OVCAR3 (cell line): ENCODE measurements around a stretch of chr6.

DNA sequence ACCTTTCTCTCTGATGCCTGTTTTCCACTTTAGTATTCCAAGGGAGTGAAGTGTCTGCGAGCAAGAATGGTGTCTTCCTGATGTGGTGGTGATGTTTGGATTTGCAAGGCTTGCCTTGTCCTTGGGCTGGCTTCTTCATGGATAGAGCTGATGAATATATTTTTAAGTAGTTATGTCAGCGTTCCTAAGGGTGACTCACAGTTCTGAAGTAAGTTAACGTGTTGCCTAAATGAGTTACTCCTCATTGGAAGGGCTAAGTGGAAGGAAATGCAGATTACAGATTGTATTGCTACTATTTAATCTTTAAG, 197.2 kb downstream of the JARID2 start:
- RRBS, result no CpG with 5 or more reads among the region's 3 CpGs

DNA sequence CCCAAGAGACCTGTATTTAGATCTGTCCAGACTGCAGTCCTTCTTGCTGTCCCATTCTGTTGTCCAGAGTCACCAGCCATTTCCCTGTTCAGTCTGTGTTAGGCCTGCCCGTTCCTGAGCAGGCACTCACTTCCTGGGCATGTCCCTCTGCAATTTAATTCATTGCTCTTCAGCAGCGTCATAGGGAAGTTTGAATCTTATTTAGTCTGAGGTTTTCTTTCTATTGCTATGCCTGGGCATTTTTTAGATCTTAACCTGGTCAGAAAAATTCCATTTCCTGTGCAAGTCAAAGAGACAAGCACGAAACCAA, 190.2 kb downstream of the DTNBP1 start:
- RRBS, result no CpG with 5 or more reads among the region's 3 CpGs

- RRBS, result no CpG with 5 or more reads among the region's 19 CpGs
These were observed 152.0 kb downstream of the DTNBP1 start for GRCh38 chr6:15510601-15511430.

DNA sequence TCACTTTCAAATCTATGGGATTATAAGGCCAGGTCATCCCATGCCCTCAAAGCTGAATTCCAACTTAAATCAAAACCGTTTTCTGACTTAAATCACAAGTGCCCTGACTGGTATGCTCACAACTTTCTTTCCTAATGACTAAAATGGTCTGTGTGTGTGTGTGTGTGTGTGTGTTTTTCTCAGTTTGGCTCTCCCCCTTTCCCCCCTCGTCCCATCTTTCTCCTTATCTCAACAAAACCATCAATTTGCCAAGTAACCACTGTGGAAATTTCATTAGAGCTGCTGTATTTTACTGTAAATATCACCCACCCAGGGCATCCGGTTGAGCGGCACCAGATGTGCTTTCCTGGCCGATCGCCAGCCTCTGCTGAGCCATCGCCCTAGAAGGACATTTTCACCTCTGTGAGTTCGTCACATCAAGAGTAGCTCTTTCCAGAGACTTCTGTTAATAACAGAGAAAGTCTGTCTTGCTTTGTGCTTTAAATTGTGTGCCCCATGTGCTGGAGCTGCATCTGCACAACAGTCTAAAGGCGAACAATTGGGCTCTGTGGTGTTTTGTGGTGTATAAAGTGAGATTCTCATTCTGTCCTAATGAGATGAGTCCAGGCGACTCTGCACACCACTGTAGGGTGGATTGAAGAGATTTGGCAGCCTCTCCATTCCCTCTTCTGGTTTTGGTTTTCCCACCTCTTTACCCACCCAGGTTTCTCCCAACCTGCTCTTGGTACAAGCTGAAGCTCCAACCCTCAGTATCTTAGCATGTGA, 217.2 kb upstream of the DTNBP1 start:
- RRBS, result no CpG with 5 or more reads among the region's 10 CpGs

DNA sequence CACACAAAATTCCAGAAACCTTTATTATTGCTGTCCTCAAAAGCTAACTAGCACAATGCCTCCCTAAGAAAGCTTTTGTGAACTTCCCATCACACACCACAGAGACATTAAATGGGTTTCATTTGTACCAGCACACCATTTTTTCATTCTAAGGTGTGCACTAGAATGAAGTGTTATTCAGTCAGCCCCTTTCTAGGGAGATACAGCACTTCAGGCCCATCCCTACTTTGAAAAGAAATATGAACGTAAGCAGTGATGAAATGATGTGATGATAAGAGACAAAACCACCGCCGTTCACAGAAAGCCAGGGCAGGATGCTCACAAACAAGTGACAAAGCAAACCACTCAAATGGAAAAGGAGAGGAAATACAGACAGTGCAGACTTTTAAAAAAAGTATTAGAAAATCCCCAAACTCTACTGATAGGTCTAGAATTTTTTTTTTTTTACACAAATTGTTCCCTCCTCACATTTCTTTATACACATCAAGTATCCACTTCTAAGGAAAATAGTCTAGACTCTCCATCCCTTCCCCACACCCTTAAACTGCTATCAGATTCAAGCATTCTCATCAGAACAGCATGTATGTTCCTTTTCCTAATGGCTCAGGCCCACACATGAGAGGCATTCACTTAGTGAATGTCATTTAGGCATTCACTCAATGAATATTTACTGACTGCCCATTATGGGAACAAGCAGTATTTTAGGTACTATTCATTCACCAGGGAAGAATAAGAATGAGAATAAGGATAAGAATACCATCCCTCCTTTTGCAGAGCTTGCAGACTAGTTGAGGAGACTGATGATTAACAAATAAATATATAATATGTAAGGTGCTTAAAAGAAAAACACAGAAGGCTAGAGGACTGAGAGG, 243.4 kb downstream of the GMPR start:
- RRBS, result no CpG with 5 or more reads among the region's 3 CpGs

DNA sequence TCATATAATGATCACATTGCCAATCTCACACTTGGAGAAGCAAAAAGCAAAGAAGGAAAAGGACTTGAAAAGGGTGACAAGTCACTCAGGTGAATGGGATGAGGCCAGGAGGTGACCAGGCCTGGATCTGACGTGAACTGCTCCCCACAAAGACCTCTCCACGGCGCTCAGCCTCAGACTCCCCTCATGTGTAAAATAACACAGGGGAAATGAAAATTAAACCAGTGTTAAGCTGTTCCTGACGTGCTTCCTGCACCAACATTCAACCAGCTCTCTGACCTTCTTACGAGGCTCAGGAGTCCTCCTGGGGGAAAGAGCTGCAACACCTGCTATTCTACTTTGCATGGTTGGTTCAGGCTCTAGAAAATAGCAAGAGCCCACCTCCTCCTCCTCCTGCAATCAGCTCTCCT, 256.7 kb downstream of the ATXN1 start:
- RRBS, result no CpG with 5 or more reads among the region's 5 CpGs

DNA sequence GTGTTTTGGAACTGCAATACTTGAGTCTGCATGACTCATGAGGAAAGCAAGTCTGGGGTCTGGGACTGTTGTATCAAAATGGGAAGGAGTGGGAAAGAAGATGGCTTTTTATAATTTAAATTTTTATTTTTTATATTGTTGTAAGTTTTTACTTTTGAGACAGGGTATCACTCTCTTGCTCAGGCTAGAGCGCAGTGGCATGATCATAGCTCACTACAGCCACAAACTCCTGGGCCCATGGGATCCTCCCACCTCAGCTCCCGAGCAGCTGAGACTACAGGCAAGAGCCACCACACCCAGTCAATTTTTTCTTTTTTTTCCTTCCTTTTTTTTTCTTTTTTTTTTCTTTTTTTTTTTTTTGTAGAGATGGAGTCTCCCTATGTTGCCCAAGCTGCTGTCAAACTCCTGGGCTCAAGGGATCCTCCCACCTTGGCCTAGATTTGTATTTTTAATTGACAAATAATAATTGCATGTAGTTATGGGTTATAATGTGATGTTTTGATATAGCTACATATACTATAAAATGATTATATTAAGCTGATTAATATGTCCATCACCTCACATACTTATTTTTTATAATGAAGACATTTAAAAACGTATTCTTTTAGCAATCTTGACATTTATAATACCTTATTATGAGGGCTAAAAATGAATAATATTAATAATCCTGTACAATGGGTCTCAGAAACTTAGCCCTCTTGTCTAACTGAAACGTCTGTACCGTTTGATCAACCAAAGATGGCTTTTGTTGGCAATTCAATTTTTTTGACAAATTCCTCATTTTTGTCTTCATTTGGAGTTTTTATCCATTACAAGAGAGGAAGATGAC, 71.9 kb downstream of the ATXN1 start:
- RRBS, result no CpG with 5 or more reads among the region's 5 CpGs

DNA sequence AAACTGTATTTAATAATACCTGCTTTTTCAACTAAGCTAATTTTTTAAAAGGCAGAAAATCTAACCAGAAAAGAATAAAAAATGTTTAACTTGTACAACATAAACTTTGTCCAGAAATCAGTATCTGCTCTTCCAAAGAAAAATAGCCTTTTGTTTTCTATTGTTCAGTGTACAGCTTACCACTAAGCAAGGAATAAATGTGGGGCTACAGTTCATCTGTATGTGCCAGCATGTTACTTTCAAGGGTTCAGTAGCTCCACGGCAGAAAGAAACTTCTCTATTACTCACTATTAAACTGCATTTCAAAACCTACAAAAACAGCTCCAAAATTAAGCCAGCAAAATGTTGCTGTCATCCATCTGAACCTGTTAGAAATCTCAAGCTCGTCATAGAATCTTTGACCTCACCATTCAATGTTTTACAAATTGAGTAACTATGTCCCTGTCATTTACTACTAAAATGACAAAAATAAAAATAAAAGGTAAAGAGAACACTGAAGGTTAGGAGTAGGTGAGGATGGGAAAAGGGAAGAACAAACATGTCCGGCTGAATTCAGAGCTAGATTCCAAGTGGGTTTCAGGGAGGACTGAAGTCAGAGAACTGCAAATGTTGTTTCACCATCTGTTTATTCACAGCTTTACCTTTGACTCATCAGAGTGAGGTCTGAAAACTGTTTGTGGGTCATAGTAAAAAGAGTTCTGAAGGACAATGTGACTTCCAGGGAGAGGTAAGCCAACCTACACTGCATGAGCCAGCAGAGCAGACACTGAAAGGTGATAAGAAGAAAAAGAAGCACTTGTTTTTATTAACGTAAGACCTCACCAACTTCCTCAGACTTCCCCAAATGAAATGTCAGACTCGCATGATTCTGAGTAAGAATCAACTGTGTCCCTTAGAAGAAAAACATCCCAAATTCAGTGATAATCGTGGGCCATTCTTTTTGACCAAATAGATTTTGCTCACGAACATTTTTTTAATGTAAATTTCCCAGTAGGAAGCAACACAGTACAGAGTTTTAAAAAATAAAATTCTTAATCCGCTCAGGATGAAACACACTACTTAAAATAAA, 62.0 kb downstream of the ATXN1 start:
- RRBS, result no CpG with 5 or more reads among the region's 8 CpGs

DNA sequence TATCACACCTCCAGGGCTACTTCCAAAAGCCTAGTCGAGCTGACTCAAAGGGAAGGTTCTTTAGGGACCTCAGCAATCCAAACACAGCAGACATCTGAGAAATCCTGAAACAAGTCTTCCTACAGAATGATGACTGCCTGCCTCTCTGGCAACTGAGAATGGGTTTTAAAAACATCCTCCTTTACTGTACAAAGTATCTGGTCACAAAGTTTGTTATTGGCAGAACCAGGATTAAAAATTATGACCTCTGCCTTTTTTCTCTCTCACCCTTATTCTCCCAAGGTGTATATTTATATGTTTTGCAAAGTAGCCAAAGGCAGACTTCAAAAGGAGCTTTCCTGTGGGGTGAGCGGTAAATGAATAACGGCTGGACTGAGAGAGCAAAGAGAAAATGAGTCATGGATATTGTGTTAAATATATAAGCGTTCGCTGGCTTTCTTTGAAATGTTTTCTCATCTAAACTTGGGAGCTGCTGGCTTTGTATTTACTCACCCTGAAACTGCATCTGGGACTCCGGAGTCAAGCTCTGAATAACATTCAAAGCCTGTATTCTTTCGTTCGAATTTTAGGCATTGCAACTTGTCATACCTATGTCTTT, 32.2 kb downstream of the ATXN1 start:
- RRBS, result no CpG with 5 or more reads among the region's 8 CpGs

DNA sequence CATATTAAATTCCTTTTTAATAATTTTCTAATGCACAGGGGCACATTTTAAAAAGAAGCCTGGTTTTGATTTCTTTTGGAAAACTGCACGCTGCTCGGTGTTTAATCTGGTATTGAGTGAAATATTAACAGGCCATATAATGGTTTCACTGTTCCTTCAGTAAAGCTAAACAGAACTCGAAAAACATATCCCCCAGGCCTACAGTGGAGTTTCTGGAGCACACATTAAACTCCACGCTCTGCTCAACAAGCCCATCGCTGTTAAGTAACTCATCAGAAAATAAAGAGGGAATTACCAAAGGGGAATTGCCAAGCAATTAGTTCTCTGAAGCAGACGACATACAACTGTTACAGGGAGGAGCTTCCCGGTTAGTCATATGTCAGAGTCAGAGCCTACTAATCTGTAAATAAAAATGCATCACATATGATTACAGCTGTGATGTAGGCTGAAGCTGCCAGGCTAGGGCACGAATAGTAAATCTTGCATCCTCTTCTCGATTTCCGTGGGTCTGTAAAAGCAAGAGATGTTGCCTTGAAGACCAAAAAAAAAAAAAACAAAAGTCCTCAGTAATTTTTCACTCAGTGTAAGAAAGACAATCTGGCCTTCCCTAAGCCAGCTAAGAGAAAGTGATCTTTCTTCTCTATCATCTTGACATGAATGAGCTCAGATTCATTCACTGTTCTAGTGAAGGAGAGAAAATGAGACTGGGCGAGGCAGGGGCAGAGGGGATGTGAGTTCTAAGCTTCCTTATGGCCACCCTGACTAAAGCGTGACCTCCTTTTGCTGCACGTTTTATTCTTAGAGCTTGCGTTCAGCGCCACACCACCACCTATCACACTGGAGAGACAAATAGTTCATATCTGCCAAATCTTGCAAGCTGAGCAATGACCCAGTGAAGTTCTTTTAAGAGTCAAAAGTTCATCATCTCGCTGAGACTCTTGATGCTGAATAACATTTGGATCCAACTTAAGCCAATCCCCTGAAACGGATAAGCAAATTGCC, 13.8 kb downstream of the ATXN1 start:
- RRBS, result no CpG with 5 or more reads among the region's 17 CpGs

DNA sequence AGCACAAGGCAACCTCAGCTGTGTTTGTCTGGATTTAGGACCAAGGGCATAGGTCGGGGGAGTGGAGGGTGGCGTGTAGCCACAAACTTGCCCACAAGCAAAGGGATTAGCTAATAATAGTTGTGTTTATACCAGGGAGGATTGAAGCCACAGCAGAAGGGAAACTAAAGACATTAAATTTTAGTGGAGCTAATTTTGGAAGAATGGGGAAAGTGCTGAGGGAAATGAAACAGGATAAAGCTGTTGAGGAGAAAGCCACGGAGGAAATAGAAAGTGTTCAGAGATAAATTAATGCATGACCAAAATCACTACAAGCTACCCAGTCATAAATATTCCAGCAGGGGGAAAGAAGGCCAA, 115.7 kb upstream of the STMND1 start:
- RRBS, result no CpG with 5 or more reads among the region's 3 CpGs

DNA sequence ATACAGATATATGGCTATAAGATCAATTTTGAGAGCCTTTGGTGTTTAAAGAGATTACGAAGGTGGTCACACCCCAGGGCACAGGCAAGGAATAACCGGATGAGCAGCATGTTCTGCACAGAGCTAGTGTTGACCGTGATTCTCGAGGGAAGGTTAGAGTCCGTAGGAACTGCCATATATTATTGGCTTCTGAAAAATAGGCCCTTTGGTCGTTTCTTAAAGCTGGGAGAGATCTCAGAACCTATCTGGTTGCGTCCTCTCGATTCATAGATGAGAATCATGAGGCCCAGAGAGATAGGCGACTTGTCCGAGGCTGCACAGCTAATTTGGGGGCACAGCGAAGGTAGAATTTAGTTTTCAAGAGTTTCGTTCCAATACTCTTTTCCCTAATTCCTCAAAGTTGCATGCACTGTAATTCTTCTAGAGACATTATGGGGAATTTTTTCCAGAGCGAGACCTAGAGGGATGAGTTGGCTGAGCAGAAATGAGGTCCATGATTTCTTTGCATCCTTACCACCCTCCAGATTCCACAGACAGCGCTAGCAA, 794 bp downstream of the STMND1 start:
- RRBS, result no CpG with 5 or more reads among the region's 14 CpGs

- RRBS, result no CpG with 5 or more reads among the region's 3 CpGs
These were observed 4.4 kb upstream of the RBM24 start for GRCh38 chr6:17276755-17277228.

GRCh38 chr6:17393791-17394520, 561 bp downstream of the CAP2 start:
- RRBS, result 3% methylated on average over 42 of the region's 66 CpGs

GRCh38 chr6:17589265-17590021, 10.7 kb upstream of the FAM8A1 start:
- RRBS, result no CpG with 5 or more reads among the region's 4 CpGs

DNA sequence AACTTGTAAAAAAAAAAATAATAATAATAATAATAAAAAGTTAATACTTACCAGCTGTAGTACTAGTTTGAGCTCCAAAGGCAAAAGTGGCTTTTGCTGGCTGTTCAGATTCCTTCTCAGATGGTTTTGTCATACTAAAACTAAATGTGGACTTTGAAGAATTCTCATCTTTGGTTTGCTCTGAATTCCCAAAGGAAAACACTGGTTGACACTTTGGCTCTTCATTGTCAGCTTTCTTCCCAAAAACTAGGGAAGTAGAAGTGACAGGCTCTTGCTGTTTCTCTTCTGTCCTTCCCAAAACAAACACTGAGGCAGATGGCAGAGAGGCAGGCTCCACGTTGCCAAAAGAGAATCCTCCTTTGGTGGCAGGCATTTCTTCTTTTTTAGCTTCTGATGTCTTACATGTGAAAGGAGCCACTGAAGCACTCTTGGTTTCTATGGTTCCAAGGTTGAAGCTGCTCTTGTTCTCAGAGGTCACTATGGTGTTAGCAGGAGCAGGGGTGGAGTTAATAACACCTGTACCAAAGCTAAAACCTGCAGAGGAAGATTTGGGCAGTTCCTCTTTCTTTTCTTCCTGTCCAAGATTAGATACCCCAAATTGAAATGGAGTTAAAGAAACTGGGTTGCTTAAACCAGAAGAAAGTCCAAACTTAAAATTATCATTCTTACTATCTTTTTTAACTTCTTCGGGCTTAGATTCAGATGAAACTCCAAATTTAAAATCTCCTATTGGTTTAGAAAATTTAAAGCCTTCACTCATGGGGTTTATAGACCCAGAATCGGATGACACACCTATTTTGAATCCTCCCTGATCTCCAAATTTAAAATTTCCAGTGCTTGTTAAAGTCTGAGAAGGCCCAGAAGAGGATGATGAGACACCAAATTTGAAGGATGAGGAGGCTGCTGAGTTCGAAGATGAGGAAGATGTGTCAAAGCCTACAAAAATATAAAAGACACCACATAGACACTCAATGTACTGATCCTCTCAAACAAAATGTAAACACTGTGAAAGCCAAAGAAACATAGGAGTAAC, 28.8 kb downstream of the FAM8A1 start:
- RRBS, result no CpG with 5 or more reads among the region's 4 CpGs

DNA sequence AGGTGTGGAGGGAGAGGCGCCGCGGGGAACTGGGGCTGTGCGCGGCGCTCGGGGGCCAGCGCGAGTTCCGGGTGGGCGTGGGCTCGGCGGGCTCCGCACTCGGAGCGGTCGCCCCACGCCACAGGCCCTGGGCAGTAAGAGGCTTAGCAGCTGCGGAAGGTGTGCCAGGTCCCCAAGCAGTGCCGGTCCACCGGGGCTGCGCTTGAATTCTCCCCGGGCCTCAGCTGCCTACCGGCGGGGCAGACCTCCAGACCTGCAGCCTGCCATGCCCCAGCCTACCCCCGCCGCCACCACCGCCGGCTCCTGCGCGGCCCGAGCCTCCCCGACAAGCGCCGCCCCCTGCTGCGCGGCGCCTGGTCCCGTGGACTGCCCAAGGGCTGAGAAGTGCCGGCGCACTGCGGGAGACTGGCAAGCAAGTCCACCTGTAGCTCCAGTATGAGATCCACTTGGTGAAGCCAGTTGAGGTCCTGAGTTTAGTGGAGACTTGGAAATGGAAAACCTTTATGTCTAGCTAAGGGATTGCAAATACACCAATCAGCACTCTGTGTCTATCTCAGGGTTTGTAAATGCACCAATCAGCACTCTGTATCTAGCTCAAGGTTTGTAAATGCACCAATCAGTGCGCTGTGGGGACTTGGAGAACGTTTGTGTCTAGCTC, 22.2 kb upstream of the NUP153 start:
- RRBS, result 96% methylated on average over 6 of the region's 44 CpGs

GRCh38 chr6:17830980-17831471, 124.3 kb upstream of the NUP153 start:
- RRBS, result no CpG with 5 or more reads among the region's 6 CpGs